Karpas-422 (cell line): Measurements from ENCODE around the gene EPB41L5.

GRCh38 chr2:113276483-113276805 is 2.3 kb downstream of the PAX8 start:
- PRO-cap = no peak
- RAMPAGE, long total RNA = no peak

- PRO-cap = no peak
- RAMPAGE, long total RNA = no peak
These were observed 44.0 kb downstream of the FOXD4L1 start for GRCh38 chr2:113542545-113542853.

DNA sequence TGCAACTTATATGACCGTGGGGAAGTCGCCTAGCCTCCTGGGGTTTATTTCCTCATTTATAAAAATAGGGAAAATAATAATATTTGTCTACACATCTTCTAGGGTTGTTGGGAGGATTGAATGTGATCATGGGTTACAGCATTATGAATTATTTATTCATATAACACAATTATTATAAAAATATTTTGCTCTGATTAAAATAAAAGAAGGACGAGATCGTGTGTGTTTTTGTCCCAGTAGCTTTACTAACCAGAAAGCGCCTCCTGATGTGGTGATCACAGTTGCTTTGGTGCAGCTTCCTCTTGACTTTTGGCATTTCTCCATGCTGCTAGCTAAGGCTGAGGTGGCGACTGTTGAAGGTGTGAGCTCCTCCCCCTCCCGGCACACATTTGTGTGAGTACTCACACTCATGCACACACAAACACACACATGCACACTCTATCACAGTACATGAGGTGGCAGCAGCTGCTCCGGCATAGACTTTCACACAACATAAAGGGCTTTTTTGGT is 53.1 kb downstream of the FOXD4L1 start:
- PRO-cap = no peak
- RAMPAGE, long total RNA = no peak

DNA sequence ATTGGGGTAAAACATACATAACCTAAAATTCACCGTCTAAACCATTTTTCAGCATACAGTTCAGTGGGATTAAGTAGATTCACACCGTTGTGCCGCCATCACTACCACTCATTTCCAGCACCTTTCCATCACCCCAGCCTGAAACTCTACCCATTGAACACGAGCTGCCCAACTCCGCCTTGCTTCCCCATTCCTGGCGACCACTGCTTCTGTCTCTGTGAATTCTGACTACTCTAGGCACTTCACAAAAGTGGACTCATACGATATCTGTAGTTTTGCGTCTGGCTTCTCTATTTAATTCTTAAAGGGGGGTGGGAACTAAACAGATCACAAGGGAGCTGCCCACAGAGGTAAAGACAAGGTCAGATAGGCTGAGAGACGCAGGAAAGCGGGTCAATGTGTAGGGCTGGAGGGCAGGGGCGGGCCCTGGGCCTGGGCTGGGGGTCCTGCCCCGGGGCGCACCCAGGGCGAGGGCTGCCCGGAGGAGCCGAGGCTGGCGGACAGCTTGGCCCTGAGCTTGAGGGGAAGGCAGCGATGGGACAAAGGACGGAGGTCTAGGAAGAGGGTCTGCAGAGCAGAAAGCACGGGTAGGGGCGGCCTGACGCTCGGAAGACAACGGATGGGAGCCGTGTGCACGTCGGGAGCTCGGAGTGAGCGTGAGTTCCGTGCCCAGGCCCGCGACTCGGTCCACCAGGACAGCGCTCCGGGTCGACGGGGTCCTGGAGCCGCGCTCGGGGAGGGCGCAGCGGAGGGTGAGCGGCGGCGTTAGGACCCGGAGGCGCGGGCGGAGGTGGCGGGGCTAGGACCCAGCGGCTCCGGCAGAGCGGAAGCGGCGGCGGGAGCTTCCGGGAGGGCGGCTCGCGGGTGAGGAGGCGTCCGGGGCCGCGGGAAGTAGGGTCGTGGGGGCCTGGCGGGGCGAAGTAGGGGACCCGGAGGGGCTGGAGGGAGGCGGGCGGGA is 43.5 kb upstream of the RABL2A start:
- PRO-cap = bidirectional peak, plus-strand start at position 399 of the sequence, minus-strand start at position 269 of the sequence
- RAMPAGE, long total RNA = no peak

GRCh38 chr2:113602020-113602431 is 25.0 kb upstream of the RABL2A start:
- PRO-cap = no peak
- RAMPAGE, long total RNA = no peak

DNA sequence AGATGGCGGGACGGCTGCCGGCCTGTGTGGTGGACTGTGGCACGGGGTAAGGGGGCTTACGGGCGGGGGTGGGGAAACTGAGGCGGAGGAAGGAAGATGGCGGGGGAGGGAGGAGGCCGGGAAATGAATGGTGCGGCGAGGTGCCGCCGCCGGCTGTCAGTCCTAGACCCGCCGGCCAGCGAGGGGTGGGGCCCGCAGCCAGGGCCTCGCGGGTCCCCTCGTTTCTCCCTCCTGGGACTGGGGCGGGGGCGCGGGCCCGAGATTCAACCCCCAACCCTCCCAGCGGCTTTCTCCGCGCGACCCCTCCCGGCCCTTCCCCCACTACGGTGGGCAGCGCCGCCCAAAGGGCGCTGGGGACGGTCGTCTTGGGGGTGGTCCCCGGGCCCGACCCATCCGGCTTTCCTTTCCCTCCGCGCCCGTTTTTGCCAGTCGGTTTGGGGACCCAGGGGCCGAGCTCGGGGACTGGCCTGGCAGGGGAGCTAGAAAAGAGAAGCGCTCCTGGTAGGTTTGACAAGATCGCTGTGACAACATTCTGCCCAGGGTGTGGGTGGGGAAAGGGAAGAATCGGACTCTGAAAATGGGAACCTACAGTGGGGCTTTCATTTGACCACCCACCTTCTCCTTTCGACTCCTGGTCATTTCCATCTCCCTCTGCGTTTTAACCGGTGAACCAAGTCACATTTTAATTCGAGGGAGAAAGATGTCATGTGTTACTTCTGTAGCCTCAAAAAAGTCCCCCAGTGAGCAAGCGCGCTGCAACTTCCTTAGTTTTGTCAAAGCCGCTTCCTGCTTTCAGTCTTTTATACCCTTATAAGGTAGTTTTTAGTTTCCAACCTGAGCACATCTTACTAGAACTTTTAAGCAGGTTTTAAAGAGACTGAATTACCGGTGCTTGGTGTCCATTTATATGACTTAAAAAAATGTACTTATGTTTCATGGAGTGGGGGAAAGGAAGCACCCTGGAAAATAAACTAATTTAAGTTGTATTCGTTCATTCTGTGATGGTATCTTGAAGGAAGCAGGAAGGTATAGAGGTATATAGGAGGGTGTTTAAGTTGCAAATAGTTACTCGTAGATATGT is 729 bp downstream of the ACTR3 start:
- PRO-cap = bidirectional peak, plus-strand start at position 428 of the sequence, minus-strand start at position 436 of the sequence; bidirectional peak, plus-strand start at position 846 of the sequence, minus-strand start at position 633 of the sequence
- RAMPAGE, long total RNA = no peak

DNA sequence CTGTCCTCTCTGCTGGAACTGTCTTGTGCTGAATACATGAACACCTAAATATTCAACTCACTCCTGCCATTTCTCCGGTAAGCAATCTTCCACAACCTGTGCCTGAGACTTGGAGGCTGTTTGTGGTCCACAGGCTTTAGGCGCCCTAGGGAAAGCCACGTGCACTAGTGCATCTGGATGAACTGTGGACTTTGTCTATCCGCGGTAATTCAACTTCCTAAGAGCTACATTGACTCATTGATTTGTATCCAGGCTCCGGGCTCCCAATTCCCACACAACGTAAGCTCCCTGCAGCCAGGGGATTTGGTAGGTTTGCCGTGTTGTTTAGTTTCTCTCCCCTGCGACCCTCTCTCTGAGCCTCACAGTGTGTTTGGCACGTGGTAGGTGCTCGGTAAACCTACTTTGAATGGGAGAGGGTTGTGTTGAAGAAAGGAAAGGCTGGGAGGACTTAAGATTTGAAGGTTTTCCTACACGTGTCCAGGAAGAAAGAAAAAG is 718.2 kb downstream of the DPP10 start:
- PRO-cap = no peak
- RAMPAGE, long total RNA = no peak

GRCh38 chr2:115726019-115726331 is 1283.5 kb downstream of the DPP10 start:
- PRO-cap = no peak
- RAMPAGE, long total RNA = no peak

GRCh38 chr2:117803667-117804436 is 10.6 kb upstream of the DDX18 start:
- PRO-cap = no peak
- RAMPAGE, long total RNA = no peak

GRCh38 chr2:117815242-117815566 is 713 bp downstream of the DDX18 start:
- PRO-cap = no peak
- RAMPAGE, long total RNA = no peak

DNA sequence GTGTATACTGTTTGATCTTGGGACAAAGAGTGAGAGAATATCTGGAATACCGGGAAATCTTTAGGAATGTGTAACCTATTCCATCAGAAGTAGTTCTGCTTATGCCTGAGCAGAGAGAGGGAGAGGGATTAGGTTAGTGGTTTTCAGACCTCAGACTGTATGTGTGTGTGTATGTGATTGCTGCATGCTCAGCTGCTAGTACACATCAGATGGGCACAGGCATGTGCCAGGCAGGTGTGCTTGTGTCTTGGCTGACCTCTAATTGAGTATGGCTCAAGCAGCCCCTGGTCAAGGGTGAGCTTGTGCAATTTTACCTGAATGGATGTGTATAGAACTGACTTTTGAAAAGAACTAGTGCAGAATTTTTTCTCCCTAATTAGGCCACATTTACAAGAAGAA is 91.2 kb downstream of the INSIG2 start:
- PRO-cap = no peak
- RAMPAGE, long total RNA = no peak

DNA sequence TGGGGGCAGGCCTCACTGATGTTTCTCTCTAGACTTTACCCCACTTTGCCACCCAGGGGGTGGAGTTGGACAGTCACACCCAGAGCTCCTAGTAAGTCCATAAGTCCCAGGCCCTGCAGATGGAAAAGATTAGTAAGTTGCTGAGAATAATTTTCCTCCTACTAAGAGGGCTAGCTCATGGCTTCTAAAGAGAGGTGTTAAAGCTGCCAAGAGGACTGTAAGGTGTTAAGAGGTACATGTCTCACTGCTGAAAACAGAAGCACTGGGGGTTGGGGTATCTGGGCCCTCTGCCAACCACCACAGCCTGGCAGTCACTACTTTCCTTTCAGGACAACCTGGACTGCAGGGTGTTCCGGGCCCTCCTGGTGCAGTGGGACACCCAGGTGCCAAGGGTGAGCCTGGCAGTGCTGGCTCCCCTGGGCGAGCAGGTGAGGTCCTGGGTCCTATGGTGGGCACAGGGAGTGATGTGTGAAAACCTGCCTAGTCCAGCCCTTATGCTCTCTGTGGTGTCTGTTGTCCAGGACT is 39.9 kb downstream of the MARCO start:
- PRO-cap = no peak
- RAMPAGE, long total RNA = no peak

GRCh38 chr2:119352141-119352761 is 14.4 kb downstream of the C2orf76 start:
- PRO-cap = no peak
- RAMPAGE, long total RNA = no peak

DNA sequence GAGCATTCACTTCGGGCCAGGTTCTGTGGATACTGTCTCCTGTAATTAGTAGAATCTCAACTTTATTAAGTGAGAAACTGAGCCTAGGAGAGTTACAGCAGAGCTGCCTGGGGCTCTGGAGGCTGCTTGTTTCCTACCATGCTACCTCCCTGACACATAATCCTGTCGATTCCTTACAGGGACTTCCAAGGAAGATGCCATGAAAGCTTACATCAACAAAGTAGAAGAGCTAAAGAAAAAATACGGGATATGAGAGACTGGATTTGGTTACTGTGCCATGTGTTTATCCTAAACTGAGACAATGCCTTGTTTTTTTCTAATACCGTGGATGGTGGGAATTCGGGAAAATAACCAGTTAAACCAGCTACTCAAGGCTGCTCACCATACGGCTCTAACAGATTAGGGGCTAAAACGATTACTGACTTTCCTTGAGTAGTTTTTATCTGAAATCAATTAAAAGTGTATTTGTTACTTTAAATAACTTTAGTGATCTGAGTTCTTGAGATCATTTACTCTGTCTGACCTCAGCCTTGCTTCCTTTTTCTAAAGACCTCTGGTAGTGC is 5.4 kb downstream of the DBI start:
- PRO-cap = no peak
- RAMPAGE, long total RNA = no peak

DNA sequence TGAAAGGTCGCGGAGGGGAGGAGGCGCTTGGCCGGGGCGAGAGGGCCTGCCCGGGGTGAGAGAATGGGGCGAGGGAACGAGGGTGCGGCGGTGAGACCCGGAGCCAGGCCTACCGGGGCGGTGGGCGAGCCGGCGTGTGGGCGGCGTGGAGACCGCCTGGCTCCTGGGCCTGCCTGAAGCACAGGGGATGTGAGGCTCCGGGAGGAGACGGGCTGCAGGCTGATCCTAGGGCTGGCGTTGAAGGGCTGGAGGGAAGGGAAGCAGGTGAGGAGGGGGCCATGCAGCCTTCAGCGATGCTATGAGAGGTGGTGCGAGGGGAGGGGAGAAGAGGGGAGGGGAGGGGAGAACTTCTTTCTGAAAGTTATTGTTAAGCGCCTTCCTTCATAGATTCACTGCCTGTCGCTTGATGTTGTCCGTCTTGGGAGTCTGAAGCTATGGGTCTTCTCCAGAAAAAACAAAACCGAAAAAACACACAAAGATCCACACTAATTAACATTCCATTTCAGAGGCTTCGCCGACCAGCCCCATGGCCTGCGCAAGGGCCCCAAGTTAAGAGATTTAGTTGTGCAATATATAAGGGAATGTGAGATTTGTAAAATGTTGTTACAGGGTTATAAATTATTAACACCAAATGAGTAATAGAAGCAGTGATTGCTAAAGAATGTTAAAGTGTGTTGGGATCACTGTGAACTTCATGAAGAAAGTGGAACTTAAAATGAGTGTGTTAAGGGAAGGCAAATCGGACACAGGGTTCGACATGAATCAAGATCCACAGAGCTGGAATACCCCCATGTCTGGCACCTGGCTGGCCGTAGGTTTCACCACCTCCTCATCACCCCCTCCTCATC is 700 bp downstream of the CFAP221 start:
- PRO-cap = no peak
- RAMPAGE, long total RNA = no peak

GRCh38 chr2:119683549-119684575 is 4.9 kb downstream of the TMEM177 start:
- PRO-cap = no peak
- RAMPAGE, long total RNA = no peak

- PRO-cap = no peak
- RAMPAGE, long total RNA = no peak
These were observed 111.5 kb upstream of the EPB41L5 start for GRCh38 chr2:119901329-119901905.

DNA sequence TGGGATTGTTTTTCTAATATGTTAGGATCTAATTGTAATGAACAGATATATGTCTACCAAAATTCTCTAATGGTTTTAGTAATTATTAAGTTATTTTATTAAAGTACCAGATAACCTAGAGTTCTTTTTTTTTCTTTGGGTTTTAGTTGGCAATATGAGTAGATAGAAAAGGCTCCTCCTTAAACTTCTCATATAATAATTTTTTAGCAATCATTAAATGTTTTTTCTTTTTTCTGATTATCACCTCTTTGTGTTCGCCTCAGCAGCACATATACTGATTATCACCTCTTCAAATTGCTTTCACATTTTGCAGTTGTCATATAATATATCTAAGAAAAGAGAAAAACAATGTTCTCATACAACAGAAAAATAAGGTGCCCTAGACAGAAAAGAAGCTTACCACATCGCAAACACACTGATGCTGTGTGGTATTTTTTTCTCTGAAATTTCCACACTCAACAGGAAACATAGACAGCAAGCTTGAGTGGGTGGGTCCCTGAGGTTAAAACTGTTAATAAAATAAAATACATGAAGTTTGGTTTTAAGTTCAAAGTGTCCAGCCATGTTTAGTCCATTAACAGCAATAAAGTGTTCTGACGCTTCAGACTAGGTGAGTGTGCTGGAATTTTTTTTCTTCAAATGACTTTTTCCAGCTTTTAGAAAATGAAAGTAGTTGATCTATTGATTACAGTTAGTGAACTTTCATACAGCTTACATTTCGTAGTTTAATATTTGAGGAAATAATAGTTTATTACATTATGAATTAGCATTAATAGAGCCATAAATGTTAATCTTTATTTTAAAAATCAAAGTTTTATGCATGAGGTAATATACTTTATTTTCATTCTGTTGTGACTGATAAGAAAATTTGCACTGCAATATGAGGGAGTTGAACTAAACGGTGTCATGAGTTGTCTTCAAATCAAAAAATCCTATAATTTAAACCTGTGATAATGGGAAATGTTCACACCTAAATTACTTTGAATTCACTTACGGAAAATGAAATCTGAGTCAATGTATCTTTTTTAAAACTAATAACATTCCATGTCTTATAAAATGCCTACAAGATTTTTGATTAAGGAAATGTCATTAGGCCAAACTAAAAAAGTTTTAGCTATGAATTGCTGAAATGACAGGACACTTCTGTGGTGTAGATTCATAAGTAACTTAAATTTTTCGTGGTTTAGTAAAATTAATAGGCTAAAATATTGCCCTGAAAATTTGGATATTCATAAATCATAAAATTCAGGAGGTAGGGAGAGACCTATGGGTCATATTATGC is 83.2 kb upstream of the EPB41L5 start:
- PRO-cap = no peak
- RAMPAGE, long total RNA = no peak

DNA sequence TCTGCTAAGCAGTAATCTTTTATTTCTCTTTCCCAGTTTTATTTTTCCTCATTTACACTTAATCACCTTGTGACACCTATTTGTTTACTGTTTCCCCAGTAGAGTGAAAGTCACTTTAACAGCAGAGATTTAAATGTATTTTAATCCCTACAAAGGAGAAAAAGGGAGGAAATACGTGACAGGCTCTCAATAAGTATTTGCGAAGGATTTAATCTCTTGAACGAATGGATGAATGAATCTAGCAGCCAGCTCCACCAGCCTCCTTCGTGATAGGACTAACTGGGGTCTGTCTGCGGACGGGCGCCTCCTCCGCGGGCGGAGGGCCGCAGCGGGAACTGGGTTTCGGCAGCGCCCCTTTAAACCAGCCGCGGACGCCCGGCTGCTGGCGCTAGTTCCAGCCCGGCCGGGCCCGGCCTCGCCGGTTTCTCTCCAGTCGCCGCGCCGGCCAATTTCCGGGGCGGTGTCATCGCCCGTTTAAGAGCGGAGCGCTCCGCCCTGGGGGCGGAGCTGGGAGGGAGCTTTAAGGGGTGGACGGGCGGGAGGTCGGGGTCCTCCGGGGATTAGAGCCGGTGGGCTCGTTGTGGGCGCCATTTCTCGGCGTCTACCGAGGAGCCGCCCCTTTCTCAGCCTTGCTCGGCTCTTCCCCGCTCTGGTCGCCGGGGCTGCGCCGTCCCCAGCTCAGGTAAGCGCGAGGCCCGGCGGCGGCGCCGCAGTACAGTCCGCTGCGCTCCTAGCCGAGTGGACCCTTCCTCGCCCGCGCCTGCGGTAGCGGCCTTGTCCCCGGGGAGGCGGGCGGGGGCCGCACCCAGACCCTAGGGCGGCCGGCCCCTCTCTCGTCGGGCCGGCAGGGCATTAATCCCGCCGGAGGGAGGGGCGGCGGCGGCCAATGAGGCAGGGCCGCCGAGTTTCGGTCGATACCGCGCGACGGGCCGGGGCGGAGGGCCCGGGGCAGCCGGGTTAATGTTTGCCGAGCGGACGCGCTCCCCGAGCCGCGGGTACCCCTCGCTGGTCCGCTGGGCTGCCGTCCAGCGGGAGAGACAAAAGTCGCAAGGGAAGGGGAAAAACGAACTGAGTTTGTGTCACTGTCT is at the start of gene EPB41L5:
TSS of gene EPB41L5 (plus strand) at position 549 of the 1,088 bp plus-strand sequence.
- PRO-cap = no peak
- RAMPAGE, long total RNA = no peak

GRCh38 chr2:120261326-120262021 is 8.8 kb downstream of the RALB start:
- PRO-cap = no peak
- RAMPAGE, long total RNA = no peak